Anterior vena cava (tissue), 1 donor: ENCODE measurements around a stretch of chr9.

GRCh38 chr9:79601964-79602392, 30.2 kb downstream of the TLE4 start:
- PRO-cap, result no peak

DNA sequence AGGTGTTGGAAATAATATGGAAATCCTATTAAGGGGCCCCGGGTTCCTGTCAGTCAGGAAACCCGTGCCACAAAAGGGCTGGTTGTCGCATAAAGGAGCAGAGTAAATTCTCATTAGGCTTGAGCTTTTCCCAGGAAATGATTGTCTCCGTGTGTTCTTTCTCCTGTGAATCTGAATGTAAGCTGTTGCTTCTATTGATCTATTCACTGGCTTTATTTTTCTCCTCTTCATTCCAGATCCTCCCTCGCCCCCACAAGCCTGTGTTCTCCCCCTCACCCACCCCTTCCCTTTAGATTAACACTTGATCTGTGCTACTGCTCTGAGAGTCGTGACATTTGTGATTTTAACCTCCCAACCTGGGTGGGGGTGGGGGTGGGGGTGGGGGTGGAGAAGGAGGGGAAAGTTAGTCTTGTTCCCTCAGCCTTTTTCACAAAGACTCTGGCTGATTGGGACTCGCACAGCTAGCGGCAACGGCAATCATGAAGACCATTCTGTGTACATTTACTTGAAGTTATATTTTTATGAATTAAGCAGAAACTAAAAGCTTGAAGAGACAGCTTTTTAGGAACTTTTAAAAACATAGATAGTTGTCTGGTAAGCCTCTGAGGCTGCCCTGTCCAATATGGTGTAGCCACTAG, 91.0 kb downstream of the TLE4 start:
- PRO-cap, result no peak

DNA sequence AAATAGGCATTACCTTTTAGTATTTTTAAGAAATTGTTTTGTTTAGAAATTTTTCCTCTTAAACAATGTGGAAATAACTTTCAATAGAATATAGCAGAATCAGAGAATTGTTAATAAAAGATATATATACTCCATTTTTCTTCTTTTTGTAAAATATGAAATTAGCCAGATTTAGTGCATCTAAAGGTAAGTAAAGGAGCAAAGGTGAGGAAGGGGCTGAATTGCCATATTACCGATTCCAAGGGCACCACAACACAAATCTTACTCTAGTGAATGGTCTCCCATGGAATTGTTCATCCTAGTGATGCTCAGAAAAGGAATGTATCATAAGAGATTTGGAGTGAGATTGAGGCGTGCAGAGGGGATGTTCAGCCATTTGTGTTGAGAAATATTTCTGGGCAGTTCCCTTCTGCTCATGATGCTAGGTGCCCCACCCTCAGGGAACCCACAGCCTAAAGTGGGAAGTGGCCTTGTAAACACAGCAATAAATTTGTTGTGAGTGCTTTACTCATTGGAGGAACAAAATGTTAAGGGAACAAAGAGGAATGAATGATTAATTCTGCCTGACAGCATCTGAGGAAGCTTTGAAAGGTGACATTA, 129.8 kb downstream of the TLE4 start:
- PRO-cap, result no peak

DNA sequence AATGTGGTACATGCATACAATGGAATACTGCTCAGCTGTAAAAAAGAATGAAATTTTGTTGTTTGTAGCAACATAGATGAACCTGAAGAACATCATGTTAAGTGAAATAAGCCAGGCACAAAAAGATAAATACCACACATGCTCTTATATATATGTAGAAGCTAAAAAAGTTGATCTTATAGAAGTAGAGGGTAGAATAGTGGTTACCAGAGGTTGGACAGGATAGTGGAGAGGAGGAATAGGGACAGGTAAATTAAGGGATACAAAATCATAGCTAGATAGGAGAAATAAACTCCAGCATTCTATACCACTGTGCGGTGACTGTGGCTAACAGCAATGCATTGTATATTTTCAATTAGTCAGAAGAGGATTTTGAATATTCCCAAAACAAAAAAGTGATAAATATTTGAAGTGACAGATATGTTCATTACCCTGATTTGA, 414.8 kb downstream of the TLE1 start:
- PRO-cap, result no peak

- PRO-cap, result no peak
Observed at GRCh38 chr9:81373126-81373691, 316.1 kb downstream of the TLE1 start.

DNA sequence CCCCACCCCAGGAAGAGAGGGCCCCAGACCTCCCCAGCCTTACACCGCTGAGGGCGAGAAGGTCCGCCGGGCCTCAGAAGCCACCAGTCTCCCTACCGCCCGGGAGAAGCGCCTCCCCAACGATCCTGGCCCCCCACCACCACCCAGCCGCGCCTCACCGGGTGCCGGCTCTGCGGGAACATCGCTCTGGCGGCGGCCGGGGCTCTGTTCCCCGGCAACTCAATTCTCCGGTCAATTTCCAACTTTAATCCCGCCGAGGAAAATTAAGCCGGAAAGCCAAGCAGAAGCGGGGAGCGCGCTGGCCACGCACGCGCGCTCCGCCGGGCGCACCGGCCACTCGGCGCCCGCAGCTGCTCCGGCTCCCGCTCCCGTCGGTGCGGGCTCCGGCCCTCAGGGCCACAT, 1.3 kb downstream of the TLE1 start:
- PRO-cap, result no peak

- PRO-cap, result no peak
Observed at GRCh38 chr9:82369109-82369731, 380.6 kb downstream of the SPATA31D1 start.

DNA sequence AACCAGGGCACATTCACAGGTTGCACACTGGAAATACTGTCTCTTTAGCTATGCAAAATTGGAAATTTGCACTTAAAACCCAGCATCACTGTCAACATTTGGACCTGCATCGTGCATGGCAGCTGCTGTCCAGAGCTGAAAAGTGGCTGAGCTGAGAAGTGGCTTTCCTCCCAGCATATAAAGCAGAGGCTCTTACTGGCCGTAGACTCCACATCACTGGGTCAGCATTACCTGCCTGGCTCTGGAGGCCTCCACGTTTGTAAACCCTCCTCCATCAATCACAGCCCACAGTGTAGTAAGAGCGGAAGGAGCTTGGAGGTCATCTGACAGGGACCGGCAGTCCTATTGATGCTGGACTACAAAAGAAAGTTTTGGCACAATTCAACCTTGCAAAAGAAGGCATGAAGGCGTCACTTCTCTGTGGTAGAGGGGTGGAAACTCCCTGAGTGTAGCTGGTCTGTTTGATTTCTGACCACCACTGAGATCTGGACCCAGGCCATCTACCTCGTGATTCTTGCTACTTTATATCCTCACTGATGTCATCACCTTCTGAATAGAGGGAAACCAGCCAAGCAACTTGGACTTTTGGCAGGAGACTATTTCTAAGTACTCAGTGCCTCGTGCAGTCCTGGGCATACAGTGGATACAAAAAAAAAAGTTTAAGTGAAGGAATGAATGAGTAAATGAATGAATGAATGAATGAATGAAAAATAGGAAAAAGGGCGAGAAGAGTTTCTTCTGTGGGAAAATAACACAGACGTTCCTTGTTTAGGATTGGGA, 14.9 kb downstream of the RASEF start:
- PRO-cap, result no peak

DNA sequence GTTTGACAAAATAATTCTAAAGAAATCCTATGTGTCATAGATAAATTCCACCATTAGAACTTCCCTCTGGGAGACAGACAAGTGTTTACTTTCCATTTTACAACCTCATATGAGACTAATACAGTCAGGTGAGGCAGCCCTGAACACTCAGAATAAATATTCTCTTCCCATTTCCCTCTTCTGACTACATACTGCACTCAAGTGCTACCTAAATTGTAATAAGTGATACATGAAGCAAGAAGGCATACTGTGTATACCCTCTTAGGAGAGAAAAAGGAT, 6.8 kb downstream of the RASEF start:
- PRO-cap, result no peak

GRCh38 chr9:83061936-83062751, 798 bp downstream of the RASEF start:
- PRO-cap, result no peak

- PRO-cap, result no peak
Observed at GRCh38 chr9:83327172-83327577, 211.0 kb downstream of the FRMD3 start.

GRCh38 chr9:83673810-83674558, 33.8 kb downstream of the UBQLN1 start:
- PRO-cap, result no peak

DNA sequence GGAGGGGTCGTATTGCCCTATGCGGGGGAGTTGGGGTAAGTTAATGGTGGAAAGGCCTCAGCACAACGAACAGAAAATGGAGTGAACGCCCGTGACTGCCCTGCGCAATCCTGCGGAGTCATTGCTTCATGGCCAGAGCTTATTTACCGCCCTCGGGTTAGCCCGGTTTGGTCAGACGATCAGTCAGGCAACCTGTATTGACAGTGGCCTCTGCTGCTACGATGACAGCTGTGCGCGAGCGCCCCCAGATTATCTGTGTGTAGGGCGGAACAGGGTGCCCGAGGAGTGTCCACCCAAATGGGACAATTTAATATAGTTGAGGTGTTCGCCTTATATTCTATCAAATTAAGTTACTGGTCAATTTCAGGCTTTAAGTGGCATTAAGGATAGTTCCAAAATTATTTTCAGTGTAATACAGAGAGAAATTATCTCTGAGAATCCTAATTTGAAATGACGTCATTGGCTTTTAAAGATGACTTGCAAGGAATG, 778 bp upstream of the UBQLN1 start:
- PRO-cap, result no peak

- PRO-cap, result no peak
Observed at GRCh38 chr9:83966934-83967989, 10.7 kb upstream of the C9orf64 start.

DNA sequence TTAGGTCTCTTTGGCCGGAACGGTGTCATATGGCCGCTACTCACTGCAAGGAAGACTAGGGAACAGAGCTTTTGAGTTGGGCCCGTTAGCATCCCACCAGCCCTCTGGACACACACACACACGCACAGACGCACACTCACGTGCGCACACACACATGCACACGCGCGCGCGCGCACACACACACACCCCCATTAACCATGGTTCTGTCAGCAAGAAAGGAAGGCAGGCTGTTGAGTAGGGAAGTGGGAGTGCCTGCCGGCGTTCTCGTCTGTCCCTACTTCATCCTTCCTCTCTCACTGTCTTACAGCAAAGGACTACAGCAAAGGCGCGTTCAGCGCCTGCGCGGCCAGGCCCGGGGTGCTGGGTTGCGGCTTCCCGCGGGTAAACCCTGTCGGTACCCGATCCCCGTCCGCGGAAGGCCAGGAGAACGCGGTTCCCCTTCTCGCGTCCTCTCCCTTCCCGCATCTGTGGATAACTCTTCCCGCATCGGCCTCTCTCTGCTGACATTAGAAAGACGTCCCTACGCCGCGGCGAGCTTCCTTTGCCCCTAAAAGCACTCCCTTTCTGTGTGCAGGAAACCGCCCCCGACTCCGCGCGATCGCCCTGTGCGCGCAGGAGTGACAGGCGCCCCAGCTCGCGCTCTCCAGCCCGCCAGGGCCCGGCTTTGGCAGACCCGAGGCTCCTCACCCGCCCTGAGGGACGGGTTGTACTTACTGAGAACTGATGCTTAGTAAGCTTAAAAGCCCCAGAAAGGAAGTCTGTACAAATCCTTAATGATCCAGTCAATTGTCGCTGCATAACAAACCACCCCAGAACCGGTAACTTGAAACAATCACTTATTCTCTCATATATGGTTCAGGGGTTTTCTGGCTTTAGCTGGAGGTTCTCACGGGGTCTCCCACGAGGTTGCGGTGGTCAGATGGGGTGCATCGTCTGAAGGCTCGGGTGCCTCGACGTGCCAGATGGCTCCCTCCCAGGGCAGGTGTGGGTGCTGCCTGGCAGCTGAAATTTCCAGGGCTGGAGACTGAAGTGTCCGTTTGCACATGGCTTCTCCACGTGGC, 219.1 kb downstream of the AGTPBP1 start:
- PRO-cap, result no peak

DNA sequence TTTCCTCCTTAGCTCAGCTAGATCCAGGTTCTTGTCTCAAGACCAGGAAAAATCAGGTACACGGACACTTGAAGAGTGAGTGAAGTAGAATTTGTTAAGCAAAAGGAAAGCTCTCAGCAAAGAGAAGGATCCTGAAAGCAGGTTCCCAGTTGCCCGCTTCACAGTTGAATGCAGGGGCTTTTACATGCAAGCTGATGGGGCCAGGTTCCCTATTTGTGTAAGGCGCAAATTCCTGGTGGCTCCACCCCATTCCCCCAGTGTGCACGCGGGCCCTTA, 2.6 kb upstream of the AGTPBP1 start:
- PRO-cap, result no peak

DNA sequence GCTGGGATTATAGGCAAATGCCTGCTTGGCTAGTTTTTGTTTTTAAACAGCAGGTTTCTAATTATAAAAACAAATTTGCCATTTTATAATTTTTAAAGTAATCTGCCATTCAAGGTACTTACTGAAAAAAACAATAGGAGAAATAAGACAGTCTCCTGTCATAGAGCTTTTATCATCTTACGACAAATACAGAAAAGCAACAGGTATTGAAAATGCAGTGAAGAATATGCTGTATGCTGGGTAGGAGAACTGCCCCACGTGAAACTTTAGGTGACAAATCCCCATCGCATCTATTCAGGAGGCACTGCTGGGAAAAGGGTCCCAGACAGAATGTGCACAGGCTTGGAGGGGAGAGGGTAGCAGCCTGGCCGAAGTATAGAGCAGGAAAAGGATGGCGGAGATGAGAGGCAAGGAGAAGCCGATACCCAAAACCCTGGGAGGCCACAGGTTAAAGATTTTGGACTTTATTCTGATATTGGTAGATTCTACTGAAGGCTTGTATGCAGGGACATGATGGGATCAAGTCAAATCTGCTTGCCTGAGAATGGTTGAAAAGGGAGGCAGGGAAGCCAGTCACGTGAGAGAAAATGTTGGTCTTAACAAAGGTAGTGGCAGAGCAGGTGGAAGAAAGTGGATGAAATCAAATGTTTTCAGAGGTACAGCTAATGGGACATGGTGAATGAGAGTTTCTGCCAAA, 75.3 kb downstream of the GOLM1 start:
- PRO-cap, result no peak

DNA sequence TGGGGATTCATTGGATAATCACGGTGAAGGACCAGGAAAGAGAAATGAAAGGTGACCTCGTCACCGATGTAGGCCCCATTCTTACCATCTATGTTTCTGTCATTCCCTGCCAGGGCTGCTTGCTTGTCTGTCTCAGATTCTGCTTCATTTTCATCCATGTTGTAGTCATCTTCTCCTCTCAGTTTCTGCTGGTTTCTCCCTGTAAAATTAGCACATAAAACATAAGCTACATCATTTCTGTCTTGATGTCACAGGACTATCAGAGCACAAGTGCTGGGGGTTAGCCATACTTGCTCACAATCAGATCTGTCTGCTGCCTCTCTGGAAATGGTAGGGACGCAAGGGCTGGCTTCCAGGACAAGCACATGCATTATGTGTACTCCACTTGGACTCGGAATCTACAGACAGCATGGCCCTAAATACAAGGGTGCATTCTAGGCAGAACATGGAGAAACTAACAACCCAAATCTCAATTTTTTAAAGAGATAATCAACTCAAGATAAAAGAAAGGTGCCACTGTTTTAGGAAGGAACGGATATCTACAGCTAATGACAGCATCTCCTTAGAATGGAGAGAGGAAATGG, 66.1 kb downstream of the GOLM1 start:
- PRO-cap, result no peak

DNA sequence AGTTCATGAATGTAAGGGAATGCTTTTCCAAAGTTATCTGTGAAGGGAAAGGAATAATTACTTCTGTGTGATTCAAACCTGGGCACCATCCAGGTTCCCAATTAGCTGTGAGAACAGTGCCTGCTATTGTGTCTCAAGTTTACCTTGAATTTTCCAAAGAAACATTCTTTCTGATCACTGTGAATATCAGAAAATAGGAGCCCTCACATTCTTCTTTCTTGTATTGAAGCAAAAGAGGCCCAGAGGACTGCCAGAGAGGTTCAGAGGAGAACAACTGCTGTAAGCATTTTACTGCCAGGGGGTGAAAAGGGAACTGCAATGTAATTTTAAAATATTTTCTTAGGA, 100.9 kb upstream of the TUT7 start:
- PRO-cap, result no peak

DNA sequence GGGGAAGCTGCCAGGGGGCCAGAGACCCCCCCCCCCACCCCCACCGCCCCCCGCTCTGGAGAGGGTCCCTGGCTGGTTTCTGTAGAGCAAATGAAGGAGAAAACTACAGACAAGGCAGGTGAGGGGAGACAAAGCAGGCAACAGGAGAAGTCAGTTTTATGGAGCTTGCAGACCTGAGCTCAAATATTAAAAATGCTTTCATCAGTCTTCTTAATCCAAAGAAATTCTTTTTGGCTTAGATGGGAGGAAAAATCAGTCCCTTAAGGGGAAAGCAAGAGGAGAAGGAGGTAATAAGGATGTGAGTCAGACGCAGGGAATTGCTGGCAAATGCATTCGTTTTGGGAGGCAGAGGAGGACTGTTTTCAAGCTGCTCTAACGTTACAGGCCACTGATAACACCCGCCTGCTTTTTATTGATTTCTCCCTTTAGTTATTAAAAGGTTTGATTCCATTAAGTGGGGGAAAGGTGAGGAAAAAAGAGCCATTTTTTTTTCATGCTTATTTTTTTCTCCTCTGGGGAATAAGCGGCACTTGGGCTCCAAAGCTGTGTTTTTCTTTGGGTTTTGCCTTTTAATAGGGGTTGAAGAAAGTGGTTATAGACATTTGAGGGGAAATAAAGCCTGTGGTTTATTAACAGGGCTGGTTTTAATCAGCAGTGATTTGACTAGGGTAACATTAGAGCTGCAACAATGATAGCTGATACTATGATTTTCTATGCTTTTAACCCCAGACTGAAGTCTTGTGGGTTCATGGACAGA, 225.4 kb downstream of the GAS1 start:
- PRO-cap, result no peak